Airway epithelial cell (primary cell): Measurements from ENCODE around the gene HHIP.

- RAMPAGE, long total RNA, result no peak
These were observed 44.9 kb downstream of the GAB1 start for GRCh38 chr4:143381501-143382077.

DNA sequence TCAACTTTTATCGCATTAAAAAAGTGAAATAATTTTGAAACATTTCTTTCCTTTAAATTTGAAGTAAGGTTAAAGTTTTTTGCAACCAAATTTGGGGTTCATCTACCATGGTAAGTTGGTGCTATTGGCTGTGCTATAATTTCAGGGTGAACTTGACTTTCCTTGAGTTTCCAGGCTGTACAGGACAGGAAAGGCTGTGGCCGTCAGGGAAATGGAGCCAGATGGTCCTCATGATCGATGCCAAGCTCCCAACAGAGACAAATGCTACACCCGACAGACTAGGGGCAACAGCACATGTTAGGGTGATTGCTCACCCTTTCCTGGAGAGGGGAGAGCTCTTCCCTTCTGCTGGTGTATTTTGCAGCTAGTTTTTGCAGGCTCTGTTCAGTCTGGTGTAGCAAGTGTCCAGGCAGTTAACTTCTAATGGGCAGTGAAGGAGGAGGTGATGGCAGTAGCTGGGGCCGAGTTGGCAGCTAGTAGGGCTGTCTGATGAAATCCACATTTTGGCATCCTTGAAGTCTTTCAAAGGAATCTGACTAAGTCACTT lies 47.7 kb downstream of the GAB1 start:
- RAMPAGE, long total RNA, result no peak

DNA sequence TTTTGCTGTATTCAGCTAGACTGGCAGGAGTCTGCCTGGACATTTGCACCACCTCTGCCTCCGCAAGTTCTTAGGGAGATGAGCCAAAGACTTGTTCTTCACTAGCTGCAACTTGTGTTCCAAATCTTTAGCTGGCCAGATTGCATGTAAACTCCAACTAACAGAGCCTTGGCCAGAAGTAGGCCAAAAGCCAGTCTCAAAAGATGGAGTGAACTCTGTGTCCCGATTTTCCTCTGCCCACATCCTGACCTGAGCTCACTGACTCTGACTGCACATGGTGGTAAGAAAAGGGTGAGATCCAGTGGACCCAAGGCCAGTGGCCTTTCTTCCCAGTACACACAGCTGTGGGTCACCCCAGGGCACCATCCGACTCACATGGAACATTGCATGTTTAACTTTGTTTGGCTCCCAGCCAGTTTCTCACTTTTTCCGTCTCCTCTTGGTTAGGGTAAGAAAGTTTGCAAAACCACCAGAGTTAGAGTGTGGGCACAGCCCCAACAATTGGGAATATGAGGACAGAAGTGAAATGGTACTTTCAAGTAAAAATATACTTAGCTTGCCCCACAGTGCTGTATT lies 69.8 kb downstream of the GAB1 start:
- RAMPAGE, long total RNA, result no peak

DNA sequence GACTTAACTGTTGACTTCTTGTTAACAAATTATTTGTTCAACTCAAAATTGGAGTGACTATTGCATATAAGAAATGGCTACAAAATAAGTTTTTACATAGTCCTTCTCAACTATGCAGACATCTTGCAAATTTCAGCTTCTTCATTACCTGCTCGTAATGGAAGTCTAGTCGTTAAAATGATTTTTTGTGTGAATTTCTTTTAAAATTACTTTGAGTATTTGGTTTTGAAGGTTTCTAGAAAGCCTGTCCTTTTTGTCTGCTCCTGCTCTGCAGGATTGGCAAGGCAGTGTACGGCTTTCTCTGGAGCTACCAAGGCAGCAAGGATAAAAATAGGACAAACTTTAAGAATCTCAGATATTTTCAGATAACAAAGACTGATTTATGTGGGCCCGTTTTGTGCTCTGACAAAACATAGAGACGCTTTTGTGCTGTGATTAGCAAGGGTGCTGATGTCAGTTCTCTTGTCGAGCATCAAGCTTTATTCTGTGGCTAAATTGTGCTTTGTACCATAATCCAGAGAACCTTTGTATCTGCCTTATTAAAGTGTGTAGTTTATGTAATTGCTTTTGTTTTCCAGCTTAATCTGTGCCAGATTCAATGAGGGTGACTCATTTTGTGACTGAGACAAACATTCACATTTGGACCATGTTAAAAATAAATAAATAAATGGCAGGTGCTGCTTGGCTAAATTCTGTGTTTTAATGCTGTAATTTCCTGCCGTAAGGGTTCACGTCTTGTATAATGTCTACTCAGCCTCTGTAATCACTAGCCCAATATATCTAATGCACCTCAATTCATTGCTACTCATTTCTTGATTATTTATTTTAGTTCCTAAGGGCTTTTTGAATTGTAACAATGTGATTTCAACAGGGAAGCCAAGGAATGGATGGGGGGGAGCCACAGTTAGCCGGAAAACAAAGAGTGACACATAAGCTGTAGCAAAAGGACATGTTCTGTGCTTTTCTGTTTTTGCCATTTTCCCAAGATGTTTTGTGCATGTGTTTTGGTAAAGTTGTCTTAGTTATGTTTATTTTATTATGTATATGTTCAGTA lies 74.9 kb downstream of the GAB1 start:
- RAMPAGE, long total RNA, result no peak

DNA sequence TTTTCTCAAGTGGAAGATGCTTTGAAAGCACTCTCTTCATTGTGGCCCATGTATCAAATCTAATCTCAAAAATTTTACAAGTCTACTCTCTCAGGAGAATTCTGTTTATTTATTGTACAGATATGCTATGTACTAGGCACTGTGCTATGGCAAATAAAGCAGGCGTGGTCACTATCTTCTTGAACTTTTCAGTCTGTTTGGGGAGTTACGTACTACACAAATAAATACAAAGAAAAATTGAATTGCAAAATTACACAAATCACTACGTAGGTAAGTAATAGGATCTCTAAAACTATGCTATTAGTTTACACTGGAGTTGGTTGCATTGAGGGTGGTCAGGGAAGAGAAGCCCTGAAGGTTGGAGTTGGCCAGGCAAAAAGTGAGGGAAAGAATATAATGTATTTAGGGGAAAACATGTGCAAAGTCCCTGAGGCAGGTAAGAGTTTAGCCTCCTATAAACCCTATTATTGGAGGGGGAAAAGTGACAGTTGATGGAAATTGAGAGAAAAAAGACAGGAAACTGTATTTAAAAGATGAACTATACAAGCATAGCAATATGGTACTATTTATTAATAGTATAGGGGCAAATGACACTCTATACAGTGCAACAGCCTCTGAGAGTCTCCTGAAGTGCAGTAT lies 75.8 kb downstream of the GAB1 start:
- RAMPAGE, long total RNA, result no peak

DNA sequence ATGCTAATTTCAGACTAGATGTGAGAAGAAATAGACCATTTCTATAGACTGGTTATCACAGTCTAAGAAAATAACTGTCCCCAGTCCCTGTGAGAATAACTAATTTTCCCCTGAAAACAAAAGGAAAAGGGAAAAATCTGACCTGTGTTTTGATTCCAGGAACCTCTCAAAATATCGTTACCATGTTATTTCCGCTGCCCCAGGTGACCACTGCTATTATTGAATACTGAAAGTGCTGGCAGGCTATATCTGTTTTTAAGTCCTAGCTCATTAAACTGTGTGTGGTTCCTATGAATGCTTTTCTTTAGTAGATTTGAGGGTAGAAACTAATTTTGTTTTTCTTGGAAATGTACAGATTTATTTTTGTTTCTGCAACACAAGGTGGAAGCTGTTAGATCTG lies 83.6 kb downstream of the GAB1 start:
- RAMPAGE, long total RNA, result no peak

DNA sequence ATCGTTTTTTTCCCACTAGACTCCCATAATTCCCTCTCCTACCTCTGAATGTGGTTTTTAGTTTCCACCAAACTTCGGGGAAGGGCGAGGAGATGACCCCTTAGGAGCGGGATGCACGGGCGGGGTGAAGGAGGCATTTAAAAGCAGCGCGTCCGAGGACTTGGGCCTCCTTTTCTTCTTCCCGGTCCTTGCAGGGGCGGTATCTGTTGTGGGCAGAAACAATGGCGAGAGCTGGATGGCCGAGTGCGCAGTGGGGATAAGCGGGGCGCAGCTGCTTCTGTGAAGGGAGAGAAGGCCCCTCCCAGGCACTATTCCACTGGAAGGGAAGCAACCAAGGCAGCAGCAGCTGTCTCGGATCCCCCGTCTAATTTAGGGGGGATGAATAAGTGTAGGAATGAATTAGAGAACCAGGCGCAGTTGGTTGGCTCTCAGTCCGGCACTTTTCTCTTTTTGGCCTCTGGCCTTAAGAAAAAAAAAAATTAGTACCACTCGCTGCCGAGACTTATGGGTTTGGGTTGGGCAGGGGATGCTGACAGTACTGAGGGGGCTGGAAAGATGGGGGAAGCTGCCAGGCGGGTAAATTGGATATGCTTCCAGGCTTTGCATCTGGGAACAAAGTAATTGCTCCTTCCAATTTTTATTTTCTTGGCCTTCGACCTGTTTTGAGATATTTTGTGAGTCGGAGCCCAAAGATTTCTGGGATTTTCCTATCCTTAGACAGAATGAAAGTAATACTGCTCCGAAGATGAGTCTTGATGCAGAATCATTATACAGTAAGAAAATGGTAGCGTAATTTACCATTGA lies 1.1 kb downstream of the SMARCA5 start:
- RAMPAGE, long total RNA, result no peak

DNA sequence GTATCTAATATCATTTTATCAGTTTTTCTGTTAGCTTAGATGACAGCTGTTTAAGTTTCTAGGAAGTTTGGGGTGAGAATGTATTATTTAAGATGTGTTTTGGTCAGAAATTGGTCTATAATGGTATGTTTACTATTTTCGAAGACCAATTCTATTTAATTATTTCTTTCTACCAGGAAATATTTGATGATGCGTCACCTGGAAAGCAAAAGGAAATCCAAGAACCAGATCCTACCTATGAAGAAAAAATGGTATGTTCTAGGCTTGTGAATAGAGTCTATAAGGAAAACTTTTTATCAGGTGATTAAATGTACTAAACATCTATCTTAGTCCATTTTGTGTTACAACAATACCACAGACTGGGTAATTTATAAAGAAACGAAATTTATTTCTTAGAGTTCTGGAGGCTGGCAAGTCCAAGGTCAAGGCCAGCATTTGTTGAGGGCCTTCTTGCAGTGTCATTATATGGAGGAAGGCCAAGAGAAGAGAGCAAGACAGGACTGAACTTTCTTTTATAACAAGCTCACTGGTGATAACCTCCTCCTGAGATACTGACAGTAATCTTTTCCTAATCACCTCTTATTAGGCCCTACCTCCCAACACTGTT lies 3.8 kb downstream of the SMARCA5 start:
- RAMPAGE, long total RNA, result no peak

DNA sequence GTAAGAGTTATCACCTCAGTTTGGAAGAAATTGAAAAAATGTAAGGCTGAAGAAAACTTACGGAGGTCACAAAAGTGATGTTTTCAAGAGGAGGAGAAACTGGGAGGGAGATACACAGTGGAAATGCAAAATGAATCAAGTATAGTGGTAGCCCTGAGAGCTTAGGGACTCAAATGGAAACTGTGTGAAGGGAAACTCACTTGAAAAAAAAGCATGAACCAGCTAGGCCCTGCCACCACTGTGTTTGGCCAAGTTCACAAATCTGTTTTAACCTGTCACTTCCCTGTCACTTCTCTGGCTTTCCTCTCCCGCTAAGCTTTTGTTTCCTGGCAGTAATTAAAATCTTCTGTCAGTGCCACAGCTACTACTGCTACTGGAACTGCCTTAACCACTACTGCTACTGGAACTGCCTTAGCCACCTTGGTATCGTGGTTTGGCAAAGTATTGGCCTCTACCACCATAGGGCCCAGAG lies 41.3 kb downstream of the SMARCA5 start:
- RAMPAGE, long total RNA, result no peak

- RAMPAGE, long total RNA, result no peak
These were observed 6.4 kb upstream of the GYPE start for GRCh38 chr4:143911504-143912406.

GRCh38 chr4:144645532-144646435 lies at the start of gene HHIP:
Gene HHIP (plus strand): TSS chr4:144646156.
- RAMPAGE, long total RNA, result no peak

DNA sequence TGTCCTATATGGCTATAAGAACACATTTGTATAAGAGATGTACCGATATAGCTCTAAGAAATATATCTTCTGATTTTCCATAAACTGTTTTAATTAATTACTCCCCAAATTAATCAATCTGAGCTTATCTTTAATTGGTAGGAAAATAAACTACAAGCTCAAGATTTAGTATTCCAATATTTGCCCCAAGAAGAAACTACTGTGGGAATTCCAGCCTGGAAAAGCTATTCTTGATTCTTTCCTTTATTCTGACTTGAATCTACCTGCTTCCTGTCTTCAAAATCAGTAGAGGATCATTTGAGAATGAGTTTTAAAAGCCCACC lies 136.9 kb downstream of the HHIP start:
- RAMPAGE, long total RNA, result no peak

- RAMPAGE, long total RNA, result no peak
These were observed 93.7 kb downstream of the ANAPC10 start for GRCh38 chr4:145004269-145004763.

DNA sequence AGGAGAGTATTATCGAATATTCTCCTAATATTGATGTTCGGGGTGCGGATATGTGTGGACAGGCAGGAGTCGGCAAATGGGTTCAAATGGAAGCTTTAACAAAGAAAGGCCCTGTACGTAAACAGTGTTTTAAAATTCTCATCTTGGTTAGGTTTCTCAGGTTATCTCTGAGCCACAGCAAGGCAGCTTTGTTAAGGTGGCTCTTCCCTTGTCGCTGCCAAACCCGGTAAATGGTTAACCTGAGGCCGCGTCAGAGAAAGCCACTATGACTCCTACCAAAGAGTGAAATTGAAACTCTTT lies 302 bp downstream of the MMAA start:
- RAMPAGE, long total RNA, result no peak

GRCh38 chr4:145736292-145736853 lies 56.4 kb downstream of the C4orf51 start:
- RAMPAGE, long total RNA, result no peak

- RAMPAGE, long total RNA, result no peak
These were observed 81.6 kb downstream of the C4orf51 start for GRCh38 chr4:145761433-145762015.

DNA sequence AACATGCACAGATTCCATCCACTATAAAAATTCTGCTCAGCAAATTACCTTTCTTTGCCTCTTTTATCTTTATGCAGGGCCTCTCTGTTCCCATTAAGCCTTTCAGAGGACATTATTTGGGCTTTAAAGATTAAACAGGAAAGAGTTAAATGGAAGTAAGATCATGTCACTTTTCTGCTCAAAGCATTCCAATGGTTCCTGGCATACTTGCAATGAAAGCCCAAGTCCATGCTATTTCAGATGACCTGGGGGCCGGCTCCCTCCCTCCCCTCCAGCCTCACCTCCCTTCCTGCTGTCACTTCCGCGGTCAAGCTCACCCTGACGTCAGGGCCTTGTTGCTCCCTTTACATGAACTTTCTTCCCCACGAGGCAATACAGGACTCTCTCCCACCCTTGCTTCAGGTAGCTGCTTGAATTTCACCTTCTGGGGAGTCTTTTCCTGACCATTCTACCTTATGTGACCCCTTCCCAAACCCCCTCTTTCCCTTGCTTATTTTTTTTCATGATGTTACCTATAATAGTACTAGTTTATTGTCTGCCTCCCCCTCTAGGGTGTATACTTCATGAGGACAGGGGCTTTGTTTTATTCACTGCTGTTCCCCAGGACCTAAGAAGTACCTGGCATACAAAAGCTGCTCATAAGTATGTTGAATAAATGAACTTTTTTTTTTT lies 125.7 kb downstream of the C4orf51 start:
- RAMPAGE, long total RNA, result no peak

GRCh38 chr4:145902189-145902910 lies 36.3 kb downstream of the ZNF827 start:
- RAMPAGE, long total RNA, result no peak

DNA sequence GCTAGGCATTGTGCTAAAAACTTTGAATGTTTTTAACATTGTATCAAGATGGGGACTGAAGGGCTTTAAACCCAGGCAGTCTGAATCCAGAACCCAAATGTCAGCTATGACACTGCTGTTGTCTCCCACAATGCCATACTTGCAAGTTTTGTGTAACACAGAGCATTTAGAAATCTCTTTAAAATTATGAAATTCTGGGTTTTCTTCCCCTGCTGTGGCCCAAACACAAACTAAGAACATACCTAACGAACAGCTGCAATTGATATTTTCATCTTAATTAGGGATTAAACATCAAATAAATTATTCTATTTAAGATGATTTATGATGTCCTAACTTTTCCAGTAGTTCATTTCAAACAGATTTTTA lies 66.7 kb upstream of the LSM6 start:
- RAMPAGE, long total RNA, result no peak

DNA sequence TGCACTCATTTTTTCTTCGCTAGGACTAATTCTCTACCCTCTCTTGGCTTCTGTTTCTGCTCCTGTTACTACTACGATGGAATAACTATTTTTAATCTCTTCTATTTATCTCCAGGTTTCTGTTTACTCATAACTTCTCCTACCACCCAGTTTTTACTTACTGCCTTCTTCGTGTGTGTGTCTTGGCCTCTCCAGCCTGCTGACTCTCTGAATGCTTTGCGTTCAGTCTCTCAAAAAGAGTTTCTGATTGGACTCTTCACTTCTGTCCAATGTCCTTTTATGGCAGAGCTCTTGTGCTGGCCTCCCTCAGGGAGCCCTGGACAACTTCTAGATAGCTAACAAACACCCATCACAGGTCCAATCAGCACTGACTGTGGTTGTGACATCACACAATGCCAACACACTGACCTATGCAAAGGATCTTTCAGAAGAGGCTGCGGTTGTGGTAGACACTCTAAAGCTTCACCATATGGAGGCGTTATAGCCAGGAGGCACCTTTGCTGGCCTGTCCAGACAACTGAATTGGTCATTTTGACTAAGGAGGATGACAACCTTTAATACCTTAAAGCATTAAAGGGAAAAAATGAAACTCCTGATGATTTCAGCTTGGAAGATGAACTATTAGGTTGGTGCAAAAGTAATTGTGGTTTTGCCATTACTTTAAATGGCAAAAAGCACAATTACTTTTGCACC lies 53.8 kb upstream of the LSM6 start:
- RAMPAGE, long total RNA, result no peak